Metastatic Lung Carcinoma in the Adrenal Gland (tissue), 1 donor: ENCODE results near the genes DRC3, LLGL1 and LGALS9C.

DNA sequence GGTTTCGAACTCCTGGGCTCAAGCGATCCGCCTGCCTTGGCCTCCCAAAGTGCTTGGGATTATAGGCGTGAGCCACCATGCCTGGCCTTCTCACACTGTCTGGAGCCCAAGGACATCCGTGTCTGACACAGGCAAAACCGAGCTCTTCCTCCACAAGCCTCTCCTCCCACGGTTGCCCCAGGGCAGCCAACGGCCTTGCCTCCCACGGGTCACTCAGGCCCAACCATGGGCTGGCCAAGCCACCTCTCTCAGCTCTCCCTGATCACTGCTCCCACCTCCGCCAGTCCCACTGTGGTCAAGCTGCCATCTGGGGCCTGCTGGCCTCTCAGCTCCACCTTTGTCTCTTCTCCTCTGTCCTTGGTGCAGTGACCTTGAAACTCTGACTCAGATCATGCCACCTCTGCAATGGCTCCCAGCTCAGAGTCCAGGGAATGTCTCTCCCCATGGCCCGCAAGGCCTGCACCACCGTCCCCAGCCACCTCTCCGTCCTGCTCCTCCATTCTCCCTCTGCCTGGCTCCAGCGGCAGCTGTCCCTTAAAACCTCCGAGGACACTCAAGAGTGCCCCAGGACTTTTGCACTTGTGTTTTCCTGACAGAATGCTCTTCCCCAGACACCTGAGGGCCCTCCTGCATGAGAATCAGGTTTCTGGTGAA, 19.5 kb downstream of the PEMT start:
- PRO-cap: no peak

GRCh38 chr17:17671735-17672360, 9.4 kb upstream of the RAI1 start:
- PRO-cap: no peak

- PRO-cap: no peak
These were observed 58.7 kb downstream of the RAI1 start for GRCh38 chr17:17739739-17740501.

DNA sequence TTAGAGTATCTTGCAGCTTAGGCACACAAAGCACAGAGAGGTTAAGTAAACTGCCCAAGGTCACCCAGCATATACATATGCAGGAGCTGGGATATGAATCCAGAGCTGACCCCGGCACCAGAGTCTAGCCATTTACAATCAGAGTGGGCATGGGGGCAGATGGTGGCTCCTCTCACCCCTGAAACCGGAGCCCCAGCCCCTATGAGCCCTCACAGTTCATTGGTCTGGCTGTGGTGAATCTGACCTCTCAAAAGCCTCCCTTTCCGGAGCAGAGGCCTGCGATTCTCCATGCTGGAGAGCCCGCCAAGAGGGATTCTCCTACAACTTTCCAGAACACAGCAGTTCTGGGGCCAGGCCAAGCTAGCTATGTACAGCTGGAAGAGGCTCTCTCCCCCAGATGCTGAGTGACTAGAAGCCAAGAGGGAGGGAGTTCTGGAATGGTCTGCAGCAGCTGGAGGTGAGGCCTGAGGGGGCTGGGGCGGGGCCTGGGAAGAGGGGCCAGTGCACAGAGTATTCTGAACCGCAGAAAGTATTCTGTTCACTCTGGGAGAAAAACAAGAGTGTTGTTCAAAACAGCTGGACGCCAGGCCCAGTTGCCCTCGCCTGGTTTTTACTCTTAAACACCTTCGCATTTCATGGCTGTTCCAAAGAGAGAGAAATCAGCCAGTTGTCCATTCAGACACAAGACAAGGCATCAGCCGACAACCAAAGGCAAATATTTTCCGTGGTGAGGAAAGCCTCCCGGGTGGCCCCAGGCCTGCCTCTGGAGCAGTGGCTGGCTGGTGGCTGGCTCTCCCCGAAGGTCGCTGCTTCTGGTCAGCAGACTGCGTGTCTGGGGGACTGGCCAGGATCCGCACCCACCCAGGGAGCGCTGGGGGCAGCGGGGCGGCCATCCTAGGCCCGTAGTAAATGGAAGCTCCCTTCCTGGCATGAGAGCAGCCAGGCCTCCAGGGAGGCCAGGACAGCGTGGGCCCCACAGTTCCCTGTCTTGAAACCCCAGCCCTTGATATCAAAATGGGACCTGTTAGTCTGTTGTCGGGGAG, 58.0 kb downstream of the SREBF1 start:
- PRO-cap: no peak

DNA sequence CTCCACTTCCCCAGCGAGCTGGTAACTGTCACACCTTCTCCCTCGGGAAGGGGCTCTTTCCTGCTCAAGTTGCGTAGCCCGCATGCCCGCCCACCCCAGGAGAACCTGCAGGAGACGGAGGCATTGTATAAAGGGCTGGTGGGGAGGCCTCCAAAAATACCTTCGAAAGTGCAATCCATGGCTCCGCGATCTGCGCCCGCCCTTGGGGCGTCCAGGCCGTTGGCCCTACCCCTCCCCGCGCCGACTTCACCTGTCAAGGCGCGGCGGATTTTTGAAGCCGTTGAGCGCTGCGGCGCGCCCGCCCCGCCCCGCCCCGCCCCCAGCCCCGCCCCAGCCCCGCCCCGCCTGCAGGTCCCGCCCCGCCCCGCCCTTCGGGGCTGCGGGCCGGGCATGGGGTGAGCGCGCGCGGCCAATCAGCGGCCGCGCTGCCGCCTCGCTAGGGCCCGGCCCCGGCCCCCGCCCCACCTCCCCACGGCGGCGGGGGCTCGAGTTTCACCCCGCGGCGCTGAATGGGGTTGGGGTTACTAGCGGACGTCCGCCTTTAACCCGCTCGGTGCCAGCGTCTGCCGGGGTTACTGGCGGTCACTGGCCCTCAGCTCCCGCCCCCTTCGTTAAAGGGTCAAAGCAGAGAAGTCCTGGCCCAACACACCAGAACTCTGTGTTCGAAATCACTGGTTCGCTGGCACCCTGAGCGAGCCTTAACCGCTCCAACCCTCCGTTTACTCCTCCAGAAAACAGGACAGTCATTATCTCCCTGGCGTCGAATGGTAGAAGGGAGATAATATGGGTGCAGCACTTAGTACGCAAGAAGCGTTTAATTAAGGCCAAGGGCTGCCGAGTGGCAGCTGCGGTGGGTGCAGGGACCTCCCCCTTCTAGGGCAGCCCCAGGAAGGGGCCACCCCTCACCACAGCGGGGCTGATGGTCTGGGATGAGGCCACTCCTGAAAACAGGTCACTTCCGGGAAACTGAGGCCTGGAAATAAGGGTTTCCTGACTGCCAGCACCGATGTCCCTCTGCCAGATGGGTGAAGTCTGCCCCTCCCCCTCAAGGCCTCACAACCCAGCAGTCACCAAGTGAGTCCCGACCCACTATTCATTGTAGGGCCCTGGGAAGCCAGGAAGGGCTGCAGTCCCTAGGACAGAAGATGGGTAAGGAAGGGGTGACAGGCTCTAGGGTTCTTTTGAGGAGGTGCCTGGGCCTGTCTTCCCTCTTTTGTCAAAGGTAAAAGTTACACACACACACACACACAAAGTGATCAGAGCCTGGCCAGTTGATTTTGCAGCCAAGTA, 13.0 kb downstream of the SREBF1 start:
- PRO-cap: bidirectional peak, plus-strand start at position 508 of the sequence, minus-strand start at position 247 of the sequence

DNA sequence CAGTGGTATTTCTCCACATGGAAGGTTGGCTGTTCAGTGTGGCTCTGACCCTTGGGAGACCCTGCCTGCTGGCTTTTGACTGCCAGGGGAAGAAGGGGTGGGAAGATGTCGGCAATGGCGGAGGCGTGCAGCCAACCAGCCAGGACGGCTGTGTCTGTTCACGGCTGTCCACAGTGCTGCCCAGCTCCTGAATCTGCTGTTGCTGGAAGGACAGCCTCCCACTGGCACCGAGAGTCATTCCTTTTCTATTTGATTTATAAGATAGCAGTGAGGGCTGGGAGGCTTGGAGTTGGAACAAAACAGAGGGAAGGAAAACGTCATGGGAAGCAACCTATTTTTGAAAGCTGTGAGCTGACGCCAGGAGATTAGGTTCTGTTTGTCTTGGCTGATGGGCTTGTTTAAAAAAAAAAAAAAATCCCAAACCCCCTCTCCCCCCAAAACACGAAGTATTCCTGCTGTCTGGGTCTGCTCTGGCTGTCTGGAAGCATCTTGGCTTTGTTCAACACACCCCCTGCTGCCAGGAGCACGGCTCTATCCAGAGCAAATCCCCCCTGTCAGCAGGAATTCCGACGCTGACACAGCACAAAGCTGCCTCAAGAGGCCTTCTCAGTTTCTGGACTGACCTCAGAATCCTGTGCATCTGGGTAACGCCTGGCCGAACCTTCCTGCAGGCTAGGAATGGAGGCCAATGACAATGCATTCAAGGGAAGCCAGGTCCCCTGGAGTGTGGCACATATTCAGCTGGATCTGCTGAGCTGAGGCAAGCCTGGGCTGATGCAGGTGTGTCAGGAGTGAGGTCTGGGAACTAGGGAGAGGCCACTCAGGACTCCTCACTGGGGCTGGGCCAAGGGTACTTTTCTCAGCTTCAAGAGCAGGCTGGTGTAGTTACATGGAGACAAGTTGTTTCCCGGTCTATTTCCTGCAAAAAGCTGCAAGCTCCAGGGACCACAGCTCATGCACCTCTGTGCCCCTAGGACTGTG, 41.0 kb upstream of the SREBF1 start:
- PRO-cap: no peak

DNA sequence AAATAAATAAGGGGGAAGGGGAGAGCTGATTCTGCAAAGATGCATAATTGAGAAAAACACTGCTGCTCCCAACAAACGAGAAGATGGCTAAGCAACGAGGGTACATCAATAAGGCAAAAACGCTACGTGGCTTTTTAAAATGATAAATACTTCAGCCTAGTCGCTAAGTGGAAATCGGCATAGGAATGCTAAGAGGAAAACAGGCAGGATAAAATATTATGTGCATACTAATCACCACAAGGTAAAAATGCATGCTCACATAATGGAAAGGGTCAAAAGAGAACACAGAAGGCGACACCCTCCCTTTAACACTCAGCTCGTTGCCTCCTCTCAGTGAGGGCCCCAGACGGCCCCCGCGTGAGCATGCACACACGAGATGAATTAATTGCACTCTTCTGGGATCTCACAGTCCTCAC, 44.0 kb downstream of the TOM1L2 start:
- PRO-cap: no peak

DNA sequence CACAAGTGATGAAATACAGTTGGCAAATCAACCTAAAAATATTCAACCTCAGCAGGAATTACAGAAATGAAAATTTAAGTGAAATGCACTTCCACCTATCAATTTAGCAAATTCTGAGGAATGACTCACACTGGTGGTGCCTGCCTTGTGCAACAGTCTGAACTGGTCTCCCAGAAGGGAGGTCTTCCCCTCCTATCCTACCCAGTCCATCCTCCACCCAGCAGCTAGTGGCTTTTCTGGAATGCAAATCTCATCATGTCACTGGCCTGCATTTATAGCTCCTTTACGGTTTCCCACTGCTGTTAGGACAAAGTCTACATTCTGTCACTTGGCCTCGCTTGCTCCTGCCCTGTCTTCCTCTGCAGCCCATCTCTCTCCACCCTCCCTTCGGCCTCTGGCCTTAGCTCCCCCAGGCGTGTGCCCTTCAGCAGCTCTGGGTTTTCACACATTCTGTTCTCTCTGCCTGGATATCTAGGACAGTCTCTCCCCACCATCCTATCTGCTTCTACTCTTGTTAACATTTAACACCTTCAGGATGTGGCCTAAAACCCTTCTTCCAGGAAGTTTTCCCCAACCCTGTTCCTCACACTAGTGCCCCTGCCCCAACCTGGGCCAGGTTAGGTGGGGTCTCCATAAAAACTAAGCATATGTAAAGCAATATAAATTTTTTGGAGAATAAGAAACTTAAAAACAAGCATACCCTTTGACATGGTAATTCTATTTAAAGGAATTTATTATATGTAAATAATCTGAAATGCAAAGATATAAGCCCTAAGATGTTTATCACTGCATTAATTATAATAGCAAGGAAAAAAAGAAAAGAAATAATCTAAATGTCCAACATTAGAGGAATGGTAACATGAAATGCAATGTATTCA, 36.2 kb downstream of the TOM1L2 start:
- PRO-cap: no peak

GRCh38 chr17:17959115-17960313, 12.7 kb downstream of the TOM1L2 start:
- PRO-cap: no peak

DNA sequence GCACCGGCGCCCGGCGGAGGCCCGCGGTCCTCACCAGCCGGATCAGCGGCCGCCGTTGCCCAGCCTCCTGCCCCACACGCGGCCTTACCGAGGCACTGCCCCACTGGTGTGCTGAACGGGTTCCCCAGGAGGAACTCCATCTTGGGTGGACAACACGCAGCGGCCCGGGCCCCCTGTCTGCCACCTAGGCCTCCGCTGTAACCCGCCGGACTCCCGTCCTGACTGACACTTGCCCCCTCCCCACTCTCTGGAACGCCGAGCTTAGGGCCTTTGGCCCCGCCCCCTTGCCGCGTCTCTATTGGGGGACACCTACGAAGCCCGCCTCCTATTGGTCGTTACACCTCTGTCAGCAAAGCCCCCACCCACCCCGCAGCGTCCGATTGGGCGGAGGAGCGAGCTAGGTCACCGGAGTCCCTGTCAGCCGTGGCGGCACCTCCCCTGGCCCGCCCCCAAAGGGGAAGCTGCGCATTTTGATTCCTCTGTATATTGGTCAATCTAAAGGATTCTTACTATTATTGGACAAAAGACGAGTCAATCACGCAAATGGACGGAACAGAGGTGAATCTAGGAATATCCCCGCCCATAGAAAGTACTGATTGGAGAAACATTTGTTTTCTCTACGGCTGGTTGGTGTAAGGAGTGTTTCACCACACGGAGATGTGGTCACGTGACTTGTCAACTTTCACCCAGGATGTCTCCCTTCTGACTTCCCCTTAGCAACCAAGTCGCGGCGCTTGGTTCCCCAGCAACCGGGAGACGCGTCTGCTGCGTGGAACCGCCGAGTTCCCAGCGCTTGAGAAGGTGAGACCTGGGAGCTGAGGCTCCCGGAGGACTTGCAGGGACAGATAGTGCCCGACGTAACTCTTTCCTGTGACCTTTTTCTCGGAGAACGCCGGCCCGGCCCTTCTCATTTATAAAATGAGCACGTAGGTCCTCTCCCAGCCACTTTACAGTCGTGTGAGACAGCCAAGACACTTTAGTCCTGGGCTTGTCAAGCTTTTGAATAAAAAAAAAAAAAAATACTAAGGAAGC, at the start of gene DRC3:
Gene DRC3 (plus strand): TSS at position 689 of the 1,032 bp plus-strand sequence.
- PRO-cap: unidirectional peak, minus-strand start at position 224 of the sequence

DNA sequence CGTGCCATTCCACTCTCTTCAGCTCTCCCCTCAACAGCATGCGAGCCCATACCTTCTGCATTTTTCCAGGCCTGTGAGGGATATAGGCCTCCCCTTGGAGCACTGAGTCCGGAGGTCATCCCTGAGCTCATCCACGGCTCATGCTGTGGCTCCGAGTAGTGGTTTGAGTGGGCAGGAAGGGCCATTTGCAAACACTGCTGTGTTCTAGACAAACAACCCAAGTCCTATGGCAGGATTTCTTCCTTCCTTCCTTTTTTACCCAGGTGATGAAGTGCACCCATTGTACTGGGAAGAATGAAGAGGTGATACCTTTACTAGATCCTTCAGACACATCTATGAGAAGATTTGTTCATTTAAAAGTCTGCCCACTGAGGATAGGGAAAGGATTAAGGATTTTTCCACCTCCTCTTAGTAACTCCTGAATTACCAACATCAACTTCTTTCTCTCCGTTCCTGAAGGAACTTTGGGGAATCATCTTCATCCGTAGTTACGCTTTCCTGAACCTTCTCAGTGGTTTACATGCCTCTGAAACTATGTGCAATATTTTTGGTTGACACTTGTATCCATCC, 20.5 kb upstream of the DRG2 start:
- PRO-cap: no peak

GRCh38 chr17:18157972-18158722, 25.5 kb upstream of the ALKBH5 start:
- PRO-cap: bidirectional peak, plus-strand start at chr17:18158342, minus-strand start at chr17:18158197

- PRO-cap: no peak
These were observed 2.3 kb upstream of the ALKBH5 start for GRCh38 chr17:18181266-18181860.

DNA sequence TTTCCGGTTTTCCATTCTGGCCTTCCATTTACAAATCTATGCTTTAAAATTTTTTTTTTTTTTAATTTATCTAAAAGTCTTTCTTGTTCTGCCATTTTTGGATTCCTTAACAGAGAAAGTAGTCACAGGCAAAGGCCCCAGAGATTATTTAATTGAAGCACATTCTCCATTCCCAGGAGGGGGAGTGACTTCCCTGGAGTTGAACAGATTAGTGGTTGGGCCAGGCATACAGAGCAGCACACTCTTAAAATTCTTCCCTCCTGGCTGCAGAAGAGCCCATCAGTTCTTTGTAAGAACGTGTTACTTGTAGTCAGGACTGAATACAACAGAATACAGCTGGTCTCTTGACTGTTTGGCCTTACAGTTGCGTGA, 1.7 kb downstream of the ALKBH5 start:
- PRO-cap: no peak

- PRO-cap: no peak
These were observed 1.3 kb upstream of the LLGL1 start for GRCh38 chr17:18224100-18224593.

- PRO-cap: bidirectional peak, plus-strand start at chr17:18225635, minus-strand start at chr17:18225379
These were observed at the start of gene LLGL1 for GRCh38 chr17:18225132-18226566. Gene LLGL1, plus strand, starts transcription at chr17:18225635.

DNA sequence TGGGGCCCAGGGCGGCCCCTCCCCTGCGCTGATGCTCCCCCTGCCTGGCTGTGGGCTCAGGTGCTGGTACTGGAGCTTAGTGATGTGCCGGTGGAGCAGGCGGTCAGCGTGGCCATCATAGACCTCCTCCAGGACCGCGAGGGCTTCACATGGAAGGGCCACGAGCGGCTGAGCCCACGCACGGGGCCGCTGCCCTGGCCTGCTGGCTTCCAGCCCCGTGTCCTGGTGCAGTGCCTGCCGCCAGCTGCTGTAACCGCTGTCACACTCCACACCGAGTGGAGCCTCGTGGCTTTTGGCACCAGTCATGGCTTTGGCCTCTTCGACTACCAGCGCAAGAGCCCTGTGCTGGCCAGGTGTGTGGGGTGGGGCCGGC, 12.0 kb downstream of the LLGL1 start:
- PRO-cap: no peak

GRCh38 chr17:18246688-18247619, 11.6 kb downstream of the FLII start:
- PRO-cap: no peak

DNA sequence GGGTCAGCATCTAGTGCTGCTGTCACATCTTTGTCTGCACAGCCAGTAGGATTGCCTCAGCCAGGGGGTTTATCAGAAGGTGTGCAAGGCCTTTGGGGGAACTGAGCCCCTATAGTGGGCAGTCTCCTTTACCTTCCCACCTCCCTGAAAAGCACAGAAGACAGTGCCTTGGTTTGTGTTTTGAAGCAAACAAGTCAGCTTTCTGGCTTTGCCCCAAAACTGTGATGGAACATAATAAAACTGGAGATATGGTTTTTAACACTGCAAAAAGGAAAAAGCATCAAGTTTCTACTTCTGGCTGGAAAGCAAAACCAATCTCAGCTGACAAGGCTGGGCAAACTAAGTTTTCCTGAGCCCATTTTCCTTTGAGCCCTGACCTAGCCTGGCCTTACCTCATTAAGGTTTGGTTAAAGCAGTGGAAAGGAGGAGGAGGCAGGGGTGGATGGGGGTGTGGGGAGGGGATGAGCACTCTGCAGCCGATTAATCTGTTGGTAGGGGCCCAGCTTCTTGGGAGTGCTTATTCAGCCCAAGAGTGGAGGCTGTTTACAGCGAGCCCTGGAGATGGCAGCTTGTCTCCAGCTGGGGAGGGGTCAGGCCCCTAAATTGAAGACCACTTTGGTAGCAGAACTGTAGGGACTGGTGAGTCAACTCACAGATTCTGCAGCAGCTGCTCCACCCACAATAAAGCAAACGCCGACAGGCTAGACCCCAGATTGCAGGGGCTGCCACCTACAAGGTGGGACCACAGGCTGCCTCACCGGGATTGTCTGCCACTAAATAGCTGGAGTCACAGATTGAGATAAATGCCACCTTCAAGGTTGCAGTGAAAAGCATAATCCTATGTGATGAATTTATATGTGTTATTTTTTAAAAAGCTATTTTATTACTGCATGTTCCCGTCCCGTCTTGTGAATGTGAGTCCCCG, 12.0 kb downstream of the SMCR8 start:
- PRO-cap: no peak

GRCh38 chr17:18476593-18477189, at the start of gene LGALS9C:
Gene LGALS9C, plus strand, starts transcription at chr17:18476789.
- PRO-cap: no peak